Mesenchymal stem cell of the bone marrow (primary cell): ENCODE measurements around the gene MRPL2.

DNA sequence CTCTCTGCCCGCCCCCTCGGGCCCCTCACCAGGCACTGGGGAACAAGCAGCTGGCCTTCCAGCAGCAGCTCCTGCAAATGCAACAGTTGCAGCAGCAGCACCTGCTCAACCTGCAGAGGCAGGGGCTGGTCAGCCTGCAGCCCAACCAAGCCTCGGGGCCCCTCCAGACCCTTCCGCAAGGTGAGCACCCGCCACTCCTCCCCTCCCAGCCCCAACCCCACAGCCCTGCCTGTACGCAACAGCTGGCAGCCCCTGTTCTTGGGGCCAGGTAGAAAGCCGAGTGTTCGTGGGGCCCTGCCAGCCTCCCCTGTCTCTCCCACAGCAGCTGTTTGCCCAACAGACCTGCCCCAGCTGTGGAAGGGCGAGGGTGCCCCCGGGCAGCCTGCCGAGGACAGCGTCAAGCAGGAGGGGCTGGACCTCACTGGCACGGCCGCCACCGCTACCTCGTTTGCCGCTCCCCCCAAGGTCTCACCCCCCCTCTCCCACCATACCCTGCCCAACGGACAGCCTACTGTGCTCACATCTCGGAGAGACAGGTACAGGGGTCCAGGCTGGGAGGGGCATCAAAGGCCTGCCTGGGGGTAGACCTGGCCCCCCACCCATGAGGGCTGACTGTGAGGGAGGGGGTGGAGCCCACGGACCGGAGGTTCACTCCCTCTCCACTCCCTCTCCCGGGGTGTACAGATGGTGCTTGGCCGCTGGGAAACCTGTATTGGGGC is 41.0 kb downstream of the FOXP4 start:
- CAGE, long polyA plus RNA, result no peak

DNA sequence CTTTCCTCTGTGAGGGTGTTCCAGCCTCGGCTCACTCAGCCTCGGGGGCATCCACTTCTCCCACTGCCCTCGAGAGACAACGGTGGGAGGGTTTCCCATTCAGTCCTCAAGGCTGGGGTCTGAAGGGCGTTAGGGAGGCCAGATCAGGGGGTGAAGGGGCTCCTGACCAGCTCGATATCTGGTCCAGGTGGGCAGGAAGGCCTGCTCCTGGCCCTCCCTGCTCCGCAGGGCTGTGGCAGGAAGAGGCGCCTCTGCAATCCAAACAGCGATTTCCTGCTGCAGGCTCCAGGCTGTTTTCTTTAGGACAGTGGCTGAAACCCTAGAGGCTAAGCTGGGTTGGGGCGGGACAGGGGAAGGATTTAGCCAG is 17.5 kb downstream of the MDFI start:
- CAGE, long polyA plus RNA, result no peak

GRCh38 chr6:41698005-41698724 is 37.2 kb downstream of the TFEB start:
- CAGE, long polyA plus RNA, result no peak

- CAGE, long polyA plus RNA, result no peak
Measured at GRCh38 chr6:41748226-41748574, 1.0 kb upstream of the PGC start.

DNA sequence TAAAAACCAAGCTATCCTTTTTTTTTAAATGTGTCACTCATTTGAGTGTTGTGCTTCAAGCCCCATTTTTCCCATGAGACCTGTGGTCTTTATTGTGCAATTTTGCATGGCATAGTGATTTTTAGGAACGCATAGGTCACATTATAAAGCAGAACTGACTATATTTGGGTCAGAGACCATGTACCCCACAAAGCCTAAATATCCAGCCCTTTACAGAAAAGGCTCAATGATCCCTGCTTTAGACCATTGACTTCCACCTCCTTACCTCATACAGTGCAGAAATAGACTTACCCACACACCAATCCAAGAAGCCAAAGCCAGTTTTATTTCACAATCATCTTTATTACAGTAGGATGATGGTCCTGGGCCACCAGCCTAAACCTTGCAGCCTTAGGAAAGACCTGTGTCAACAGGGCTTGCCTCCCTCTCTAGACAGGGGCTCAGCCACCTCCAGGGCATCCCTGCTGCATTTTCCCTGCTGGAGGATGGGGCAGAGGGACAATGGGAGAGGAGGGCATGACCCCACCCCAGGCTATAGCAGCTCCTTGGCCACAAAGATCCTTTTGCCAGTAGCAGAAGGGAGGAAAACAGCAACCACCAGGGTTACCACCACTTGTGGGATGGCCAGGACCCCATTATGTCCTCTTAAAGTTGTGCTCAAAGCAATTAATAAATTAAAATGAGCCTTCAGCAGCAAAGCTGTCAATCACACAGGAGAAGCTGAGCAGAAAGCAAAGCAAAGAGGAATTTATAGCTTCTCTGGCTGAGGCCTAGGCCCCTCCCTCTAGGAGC is 6.8 kb downstream of the CCND3 start:
- CAGE, long polyA plus RNA, result no peak

- CAGE, long polyA plus RNA, result no peak
Measured at GRCh38 chr6:42024192-42024782, 26.0 kb upstream of the TAF8 start.

GRCh38 chr6:42092822-42093346 is 42.6 kb downstream of the TAF8 start:
- CAGE, long polyA plus RNA, result no peak

- CAGE, long polyA plus RNA, result no peak
Measured at GRCh38 chr6:42103935-42105255, 38.0 kb downstream of the C6orf132 start.

- CAGE, long polyA plus RNA, result no peak
Measured at GRCh38 chr6:42136486-42137257, 5.7 kb downstream of the C6orf132 start.

DNA sequence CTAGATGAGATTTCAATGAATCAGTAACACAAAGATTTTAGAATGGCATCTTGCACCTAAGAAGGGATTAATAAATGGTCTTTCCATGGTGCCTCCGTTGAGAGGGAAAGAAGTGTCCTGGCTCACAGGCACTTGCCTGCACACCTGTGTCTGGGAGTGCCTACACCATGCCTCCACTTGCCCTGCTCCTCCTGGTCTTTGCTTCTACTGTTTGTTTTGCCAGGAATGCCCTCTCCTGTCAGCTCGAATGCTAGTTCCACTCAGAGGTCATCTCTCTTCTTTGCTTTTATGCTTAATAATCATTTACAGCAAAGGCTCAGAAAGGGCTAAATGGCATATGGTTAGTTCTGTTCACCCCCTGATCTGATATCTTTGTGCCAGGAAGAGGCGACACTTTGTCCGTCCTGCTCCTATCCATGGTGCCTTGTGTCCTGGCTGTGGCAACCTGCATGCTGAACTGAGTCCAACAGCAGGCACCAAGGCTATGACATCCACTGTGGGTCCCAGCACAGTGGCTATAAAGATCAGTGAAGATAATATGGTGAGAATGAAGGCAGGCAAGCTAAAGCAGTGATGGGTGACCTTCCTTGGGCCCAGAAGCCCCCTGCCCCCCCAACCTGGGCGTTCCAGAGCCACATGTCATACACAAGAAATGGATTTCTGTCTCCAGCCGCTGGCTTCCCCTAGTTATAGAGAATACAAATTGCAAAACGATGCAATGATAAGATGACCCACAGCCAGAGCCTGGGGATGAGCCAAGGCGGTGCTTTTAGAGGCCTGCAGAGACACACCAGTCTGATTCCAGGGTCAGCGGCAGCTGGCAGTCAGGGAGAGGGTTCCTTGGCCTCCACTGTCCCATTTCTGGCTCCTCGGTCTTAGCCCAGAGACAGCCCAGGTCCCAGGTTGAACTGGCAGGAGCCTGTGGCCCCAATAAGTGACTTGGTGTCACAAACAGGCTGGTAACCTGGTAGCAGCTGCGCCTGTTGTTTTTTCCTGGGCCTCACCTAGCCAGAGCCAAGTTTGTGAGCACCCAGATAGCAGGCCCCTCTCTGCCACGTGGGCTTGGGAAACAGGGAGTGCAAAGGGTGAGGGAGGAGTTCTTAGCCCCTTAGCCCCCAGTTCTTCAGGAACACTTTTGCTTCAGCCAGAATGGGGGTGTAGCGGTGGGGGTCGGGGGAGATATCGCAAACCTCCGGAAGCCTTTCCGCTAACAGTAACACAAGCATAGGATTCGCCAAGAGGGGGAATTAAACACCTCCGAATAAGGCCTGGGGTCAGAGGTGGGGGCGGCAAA is 1.2 kb downstream of the C6orf132 start:
- CAGE, long polyA plus RNA, result no peak

DNA sequence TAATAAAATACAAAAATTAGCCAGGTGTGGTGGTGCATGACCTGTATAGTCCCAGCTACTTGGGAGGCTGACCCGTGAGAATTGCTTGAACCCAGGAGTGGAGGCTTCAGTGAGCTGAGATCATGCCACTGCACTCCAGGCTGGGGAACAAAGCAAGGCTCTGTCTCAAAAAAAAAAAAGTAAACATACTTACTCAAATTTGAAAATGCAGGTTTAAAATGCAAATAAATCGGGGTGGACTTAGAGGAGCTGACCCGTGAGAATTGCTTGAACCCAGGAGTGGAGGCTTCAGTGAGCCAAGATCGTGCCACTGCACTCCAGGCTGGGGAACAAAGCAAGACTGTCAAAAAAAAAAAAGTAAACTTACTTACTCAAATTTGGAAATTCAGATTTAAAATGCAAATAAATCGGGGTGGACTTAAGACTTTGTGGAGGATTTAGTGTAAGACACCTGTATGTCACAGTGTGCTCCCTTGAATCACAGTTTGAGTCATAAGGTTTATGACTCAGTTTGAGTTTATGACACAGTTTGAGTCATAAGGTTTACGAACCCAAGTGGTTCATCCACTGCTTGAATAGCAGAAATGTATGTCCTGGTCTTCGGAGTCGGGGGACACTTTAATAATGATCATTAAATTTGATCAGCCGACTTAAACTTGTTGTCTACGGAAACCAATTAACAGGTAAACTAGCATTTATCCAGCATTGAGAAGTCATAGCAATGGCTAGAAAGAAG is 6.7 kb upstream of the MRPS10 start:
- CAGE, long polyA plus RNA, result no peak

GRCh38 chr6:42367740-42368076 is 84.0 kb downstream of the TRERF1 start:
- CAGE, long polyA plus RNA, result no peak

GRCh38 chr6:42555813-42556025 is 8.1 kb upstream of the UBR2 start:
- CAGE, long polyA plus RNA, result no peak

- CAGE, long polyA plus RNA, result no peak
Measured at GRCh38 chr6:42727696-42728137, 5.3 kb upstream of the PRPH2 start.

DNA sequence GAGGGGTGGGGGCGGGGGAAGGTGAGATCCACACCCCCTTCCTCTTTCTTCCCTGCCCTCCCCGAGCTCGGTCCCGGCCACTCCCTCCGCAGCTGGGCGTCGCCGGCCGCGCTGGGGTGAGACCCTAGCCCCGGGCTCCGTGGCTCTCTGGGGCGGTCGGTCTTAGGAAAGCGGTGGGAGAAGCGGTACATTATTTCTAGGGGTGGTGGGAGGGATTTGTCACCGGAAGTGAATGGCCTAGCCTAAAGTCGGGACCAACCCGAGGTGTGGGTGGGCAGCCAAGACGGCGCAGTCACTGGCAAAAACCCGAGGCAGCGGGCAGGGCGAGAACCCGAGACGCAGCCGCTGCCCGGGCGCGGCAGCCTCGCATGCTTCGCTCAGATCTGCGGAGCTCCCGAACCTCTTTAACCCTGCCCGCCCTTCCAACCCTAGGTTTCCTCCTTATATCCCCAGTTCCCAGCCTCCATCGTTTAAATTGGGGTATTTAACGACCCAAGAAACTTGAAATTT is 1.1 kb upstream of the TBCC start:
- CAGE, long polyA plus RNA, result no peak

DNA sequence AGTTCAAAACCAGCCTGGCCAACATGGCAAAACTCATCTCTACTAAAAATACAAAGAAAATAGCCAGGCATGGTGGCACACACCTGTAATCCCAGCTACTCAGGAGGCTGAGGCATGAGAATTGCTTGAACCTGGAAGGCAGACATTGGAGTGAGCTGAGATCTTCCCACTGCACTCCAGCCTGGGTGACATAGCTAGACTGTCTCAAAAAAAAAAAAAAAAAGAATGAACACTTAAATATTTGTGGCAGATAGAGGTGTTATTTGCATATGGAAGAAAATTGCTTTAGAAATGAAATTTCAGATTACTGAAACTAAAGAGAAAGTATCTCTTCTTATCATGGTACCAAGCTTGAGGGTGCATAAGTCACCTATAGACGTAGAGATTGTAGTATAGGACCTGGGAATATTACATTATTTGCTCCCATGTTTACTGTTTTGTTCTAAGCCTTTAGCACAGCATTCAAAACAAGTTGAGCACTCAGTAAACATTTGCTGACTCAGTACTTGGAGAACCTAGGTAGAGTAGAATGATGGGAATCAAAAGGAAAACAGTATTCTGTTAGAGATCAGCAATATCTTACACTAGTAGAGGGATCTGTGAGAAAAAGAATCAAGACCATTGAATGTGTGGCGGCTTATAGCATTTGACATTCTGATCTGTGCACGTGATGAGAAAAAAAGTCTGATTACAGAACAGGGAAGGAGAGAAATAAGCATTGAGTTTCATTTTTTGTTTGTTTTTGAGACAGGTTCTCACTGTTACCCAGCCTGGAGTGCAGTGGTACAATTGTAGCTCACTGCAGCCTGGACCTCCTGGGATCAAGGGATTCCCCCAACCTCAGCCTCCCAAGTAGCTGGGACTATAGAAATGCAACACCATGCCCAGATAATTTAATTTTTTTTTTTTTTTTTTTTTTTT is 7.8 kb downstream of the BICRAL start:
- CAGE, long polyA plus RNA, result no peak

DNA sequence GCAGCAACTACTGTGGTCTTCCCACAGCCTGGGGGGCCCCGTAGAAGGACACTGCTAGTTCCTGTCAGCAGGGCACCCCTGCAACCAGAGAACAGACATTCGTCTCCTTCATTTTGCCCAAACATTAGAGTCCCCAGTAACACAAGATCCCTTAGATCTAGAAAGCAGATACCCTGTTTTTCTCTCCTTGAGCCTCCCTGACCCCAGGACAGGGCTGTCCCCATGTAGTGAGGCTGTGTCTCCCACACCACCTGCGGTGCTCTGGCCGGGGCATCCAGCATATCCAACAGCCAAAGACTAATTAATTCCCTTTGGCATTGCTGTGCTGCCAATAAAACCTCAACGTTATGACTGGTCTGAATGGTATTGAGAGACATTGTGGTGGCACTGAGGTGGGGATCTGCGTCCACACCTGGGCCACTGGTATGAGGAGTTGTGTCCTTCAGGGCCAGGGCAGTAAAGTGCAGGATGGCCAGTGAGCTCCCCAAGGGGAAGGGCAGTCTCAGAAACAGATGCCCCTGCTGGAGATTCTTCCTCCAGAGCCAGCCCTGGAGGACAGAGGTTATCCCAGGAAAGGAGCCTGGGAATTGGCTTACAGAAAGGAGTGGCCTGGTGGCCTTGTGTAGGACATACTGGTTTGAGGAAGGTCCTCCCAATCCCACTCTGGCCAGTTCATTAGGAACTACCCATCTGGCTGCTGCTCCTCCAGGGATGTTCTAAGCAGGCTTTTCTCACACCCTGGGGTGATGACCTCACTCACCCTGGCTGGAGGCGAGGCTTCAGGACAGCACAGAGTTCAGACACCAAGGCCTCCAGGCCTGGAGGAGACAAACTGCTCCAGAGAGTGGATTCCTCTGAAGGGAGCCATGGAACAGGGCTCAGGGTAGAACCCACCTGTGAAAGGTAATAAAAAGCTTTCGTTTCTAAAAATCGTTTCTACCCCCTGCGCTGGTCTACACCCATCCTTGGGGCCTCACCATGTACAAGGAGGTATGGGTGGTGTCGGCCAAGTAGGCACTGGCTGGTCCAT is 8.7 kb downstream of the GNMT start:
- CAGE, long polyA plus RNA, result no peak

DNA sequence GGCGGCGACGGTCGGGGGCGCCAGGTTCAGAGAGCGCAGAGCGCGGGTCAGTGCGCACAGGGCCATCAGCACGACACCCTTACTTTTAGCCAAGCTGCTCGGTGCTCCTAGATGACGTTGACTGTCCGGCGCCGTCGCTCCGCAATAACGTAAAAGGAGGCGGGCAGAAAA is at the start of gene MRPL2:
Gene MRPL2 (minus strand): TSS at position 119 of the 171 bp plus-strand sequence.
- CAGE, long polyA plus RNA, result no peak

DNA sequence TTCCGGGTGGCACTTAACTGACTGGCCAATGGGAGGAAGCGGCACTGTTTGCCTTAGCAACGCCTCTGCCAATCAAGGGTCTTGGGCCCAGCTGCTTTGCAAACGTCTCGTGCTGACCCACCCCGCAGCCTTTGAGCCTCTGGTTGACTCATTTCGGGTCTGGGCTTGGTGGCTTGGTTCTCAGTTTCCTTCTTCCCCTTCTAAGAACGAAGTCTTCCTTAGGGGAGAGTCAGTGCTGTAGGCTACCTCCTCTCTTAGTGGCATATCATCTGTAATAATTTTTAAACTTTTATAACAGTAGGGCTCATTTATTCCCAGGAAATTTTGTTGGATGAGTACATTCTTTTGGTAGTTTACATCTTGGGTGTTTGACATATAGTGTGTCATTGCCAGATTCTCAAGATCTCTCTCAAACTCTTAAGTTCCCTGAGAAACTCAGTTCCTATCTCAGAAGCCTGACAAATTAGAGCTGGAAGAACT is 3.7 kb downstream of the SRF start:
- CAGE, long polyA plus RNA, result no peak

GRCh38 chr6:43180329-43181012 is 1.5 kb upstream of the CUL9 start:
- CAGE, long polyA plus RNA, result no peak